HL-60 (cell line): ENCODE measurements around a stretch of chr2.

DNA sequence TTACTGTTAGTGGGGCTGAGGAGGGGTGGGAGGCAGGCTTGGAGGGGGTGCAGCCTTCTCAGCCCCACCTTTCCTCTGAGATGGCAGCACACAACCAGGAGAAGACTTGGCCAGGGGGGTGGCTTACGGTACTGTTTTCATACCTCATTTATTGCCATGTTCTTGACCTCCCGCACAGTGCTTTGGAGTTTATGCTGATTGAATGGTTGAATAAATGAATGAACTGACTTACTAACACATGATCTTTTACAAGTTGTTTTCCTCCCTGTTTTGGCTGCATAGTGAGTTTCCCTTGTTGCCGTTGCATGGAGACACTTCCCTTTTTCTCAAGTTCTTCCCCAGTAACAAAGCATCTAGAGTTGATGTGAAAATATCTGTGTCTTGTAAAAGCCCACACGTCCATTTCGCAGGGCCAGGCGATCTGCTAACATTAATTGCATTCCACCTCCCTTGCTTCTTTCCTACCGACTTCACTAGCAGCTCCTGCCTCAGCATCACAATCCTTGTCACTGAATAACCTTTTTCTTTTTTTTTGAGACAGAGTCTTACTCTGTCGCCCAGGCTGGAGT, 35.7 kb upstream of the RAB1A start:
- RRBS = no CpG with 5 or more reads among the region's 8 CpGs

DNA sequence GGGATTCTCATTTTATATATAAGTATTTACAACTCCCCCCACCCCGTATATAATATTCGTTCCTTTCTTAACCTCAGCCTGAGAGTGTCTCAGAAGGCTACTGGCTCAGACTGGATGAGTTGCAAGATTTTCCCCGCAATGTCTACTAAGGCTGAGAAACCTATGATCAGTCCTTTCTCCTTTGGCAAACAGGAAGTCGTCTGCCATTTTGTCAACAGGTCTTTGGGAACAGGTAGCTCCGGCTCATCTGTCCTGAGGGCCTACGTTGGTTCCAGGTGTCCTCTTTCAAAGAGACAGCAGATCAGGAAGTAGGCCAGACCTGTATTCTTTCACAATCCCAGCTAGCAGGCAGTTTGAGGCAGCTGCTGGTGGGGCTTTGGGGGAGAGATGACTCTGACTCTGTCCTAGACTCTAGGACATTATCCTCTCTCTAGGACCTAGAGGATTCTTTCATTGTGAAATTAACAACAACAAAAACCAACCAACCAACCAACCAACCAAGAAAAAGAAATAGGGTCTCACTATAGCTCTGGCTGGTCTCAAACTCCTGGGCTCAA, 98.6 kb downstream of the ACTR2 start:
- RRBS = no CpG with 5 or more reads among the region's 6 CpGs

DNA sequence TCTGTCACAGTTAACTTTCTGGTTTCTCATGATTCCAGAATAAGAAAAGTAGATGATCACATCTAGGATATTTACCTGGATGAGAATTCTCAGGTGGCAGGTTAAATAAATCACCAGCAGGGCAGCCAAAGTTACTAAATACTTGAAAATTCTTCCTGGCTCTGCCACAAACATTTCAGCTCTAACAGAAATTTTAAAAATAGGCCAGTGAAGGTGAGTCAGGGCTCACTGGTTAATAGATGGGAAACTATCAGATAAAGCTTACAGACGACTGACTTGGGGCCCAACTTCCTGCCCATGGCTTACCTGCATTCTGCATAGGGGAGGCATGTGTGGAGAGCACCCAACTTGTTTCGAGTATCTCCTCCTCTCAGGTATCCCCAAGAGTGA, 57.9 kb downstream of the SPRED2 start:
- RRBS = no CpG with 5 or more reads among the region's 2 CpGs

DNA sequence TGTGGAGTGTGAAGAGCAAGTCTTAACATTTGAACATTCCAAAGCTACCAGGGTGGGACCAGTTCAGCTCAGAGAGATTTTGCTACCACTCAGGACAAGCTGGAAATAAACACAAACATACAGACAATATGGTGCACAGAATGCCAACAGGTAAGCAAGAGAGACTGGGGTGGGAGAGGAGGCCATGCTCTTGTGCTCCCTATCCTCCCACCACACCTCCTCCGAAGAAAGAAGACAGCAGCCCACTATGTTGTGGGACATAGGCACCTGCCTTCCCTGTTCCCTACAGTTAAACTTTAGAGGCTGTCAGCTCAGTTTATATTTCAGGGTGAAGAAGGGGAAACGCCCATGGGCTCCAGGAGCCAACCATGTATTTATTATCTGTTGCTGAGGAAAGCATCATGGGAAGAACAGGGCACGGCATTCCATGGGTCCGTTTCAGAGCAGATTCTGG, 56.5 kb downstream of the SPRED2 start:
- RRBS = no CpG with 5 or more reads among the region's 4 CpGs

- RRBS = no CpG with 5 or more reads among the region's 5 CpGs
These were observed 15.5 kb downstream of the SPRED2 start for GRCh38 chr2:65416777-65417412.

GRCh38 chr2:65430235-65430392, 2.3 kb downstream of the SPRED2 start:
- RRBS = no CpG with 5 or more reads among the region's 6 CpGs

DNA sequence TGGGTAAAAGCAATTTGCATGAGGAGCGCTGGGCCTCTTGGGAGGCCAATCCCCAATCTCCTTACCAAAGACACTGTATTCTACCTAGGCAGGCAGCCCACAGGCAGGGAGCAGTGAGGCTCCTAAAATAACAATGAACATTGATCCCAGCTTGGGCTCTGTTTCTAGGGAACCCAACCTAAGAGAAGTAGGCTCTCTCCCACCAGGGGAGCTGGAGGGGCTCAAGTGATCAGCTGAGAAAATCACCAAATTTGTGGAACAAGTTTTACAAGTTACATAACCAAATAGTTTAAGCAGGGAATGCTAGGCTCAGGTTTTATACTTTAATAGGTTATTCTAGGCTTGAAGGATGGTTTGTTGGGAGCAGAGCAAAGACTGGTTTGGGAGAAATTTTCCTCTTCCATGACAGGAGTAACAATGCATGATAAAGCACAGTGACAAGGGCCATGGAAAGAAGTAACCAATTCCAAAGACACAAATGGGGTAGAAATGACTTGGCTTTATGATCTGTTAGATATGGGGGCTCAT, 6.1 kb upstream of the SPRED2 start:
- RRBS = no CpG with 5 or more reads among the region's 1 CpG

DNA sequence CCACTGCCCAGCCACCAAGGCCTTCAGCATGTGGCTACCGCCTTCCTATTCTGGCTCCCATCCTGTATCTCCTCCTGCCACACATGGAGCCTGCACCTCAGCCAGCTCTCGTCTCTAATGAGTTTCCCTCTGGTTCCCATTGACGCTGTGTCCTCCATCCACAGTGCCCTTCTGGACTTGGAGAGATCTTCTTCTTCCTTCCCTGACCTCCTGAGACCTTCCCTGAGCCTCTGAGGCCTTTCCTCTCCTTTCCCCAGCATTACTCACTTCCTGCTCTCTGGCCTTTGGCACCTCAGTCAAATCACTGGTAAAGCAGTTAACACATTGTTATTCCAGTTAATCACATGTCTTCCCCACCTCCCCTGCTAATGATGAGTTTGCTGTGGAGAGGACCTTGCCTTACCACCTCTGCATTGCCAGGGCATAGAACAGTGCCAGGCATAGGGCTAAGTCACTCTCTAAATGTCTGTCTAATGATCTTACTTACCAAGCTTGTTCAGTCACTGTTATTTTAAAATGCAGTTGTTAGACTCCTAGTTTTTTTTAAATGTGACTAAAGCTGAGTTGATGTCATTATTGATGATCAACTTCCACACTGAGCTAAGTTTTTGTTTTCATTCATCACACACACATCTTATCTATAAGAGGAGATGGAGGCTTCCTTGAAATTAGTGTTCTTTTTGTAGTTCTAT, 113.4 kb upstream of the SPRED2 start:
- RRBS = no CpG with 5 or more reads among the region's 3 CpGs

GRCh38 chr2:65608448-65608798, 176.0 kb upstream of the SPRED2 start:
- RRBS = no CpG with 5 or more reads among the region's 5 CpGs

DNA sequence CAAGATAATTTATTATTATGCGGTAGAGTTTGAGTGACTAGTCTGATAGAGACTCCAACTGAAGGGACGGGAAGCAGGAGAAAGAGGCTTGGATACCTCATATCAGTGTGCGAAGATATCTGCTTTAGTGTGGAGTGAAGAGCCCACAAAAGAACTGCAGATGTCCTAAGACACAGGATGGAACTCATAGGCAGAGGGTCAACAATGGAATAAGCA, 427.9 kb upstream of the MEIS1 start:
- RRBS = no CpG with 5 or more reads among the region's 3 CpGs

- RRBS = 29% methylated on average over 23 of the region's 34 CpGs
These were observed 8.6 kb upstream of the MEIS1 start for GRCh38 chr2:66426217-66426756.

GRCh38 chr2:66434735-66434890, 312 bp upstream of the MEIS1 start:
- RRBS = no CpG with 5 or more reads among the region's 7 CpGs

DNA sequence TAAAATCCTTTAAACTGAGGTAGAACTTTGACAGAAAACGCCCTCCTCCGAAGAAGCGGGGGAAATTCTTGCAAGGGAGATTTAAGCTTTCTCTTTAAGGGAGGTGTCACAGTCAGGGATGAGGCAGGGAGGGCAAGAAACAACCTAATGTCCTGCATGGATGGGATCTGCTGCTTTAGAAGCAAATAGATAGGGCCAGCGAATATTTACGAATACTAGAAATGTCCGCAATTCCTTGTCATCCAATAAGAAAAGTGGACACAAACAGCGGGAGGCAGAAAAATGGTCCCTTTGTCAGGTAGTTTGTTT, 12.0 kb downstream of the MEIS1 start:
- RRBS = no CpG with 5 or more reads among the region's 7 CpGs

DNA sequence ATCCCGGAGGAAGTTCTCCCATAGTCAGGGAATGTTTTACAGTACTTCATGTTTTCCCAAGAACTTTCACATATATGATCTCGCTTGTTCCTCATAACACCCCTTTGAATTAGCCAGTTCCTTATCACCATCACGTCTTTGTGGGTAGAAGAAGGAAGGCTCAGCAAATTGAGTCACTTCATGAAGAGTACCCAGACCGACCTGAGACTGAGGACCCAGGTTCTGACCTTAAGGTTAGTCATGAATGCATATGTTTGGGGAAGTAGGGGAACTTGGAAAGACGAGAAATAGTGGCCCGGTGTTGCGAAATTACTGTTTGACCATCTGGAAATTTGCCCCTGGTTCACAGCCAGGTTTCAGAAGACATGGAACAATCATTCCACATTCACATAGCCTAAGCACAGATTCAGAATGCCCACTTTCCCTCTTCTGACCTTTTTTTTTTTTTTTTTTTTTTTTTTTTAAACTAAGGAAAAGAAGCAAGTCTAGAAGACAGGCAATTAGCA, 59.8 kb downstream of the MEIS1 start:
- RRBS = no CpG with 5 or more reads among the region's 7 CpGs

DNA sequence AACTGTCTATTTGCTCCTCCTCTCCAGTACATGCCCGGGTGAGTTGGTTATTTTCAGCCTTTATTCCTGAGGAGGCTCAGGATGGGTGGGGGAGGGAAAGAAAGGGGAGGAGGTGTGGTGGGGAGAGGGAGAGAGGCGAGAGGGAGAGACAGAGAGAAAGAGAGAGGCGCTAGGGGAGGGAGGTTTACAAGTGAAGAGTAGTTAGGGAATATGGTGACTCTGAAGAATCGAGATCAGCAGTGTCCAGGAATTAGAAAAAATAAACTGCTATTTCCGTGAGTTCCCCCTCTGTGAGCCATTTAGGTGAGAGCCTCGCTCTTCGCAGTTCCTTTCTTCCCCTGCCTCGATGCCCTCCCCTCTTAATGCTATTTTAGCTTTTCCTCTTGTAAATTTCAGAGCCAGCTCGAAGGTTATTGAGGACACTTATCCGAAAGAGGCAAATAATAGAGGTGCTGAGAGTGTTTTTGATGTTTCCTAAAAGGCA, 139.0 kb downstream of the MEIS1 start:
- RRBS = no CpG with 5 or more reads among the region's 10 CpGs

DNA sequence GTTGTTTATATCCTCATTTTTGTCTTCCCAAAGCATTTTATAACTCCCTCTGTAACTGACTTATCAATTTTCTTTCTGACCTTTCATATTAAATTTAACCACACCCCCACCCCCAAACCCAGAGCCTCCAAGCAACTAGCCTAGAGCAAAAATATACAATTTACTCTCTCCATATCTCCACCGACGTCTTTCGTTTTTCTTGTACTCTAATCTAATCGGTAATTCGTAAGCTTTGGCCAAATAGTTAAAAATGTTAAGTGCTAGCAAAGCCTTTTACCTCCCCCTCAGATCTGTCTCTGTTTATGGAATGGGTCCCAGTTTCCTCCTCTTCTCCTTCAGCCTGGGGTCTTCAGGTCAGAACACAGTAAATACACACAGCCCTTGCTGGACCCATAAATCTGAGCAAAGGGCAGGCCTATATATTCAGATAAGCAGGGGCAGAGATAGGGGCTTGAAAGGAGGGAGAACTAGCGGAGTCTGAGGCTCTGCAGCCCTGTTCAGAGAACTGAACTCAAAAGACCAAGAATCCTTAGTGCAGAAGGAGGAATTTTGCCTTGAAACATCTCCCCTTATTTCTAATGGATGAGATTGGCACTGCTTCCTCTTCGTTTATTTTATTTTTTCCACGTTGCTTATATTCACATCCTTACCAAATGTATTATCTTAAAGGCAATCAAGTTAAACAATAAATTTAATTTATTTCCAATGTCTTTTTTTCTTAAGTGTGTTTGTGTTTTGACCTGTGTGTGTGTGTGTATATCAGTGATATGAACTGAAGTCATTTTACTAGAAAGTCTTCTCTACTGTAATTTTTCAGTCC, 267.5 kb downstream of the MEIS1 start:
- RRBS = no CpG with 5 or more reads among the region's 8 CpGs

- RRBS = no CpG with 5 or more reads among the region's 3 CpGs
These were observed 162.8 kb upstream of the ETAA1 start for GRCh38 chr2:67234299-67234829.

DNA sequence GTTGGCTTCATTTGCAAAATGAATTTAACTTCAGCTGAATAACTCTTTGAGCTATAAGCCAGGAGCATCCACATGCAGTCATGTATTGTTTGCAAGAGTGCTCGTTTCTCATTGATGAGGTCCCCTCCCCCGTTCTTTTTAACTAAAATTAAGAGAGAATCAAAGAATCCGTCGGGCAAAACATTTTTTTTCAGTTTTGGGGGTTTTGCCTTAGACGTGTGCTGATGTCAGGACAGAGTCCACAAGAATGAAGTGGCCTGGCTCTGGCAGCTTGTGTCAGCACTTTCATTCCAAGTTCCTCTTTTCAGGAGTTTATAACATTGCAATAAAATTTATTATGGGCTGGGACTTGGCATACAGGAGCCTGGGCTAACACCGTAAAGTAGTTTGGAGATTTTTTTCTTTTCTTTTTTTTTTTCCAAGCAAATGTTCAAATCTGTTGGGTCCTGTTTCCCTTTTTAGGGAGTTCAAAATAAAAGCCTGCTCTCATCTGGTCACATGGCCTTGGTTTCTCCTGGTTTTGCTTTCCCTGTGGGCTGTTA, 80.2 kb downstream of the ETAA1 start:
- RRBS = no CpG with 5 or more reads among the region's 6 CpGs

- RRBS = no CpG with 5 or more reads among the region's 13 CpGs
These were observed 191.0 kb downstream of the C1D start for GRCh38 chr2:67871643-67872422.